Fibroblast of the aortic adventitia (primary cell): ENCODE data around the genes COL7A1 and KLHDC8B.

GRCh38 chr3:46970767-46971202 is 5.8 kb downstream of the CCDC12 start:
- CAGE, long polyA plus RNA, result no peak

- CAGE, long polyA plus RNA, result no peak
Observed at GRCh38 chr3:47123874-47124663, 39.8 kb downstream of the SETD2 start.

DNA sequence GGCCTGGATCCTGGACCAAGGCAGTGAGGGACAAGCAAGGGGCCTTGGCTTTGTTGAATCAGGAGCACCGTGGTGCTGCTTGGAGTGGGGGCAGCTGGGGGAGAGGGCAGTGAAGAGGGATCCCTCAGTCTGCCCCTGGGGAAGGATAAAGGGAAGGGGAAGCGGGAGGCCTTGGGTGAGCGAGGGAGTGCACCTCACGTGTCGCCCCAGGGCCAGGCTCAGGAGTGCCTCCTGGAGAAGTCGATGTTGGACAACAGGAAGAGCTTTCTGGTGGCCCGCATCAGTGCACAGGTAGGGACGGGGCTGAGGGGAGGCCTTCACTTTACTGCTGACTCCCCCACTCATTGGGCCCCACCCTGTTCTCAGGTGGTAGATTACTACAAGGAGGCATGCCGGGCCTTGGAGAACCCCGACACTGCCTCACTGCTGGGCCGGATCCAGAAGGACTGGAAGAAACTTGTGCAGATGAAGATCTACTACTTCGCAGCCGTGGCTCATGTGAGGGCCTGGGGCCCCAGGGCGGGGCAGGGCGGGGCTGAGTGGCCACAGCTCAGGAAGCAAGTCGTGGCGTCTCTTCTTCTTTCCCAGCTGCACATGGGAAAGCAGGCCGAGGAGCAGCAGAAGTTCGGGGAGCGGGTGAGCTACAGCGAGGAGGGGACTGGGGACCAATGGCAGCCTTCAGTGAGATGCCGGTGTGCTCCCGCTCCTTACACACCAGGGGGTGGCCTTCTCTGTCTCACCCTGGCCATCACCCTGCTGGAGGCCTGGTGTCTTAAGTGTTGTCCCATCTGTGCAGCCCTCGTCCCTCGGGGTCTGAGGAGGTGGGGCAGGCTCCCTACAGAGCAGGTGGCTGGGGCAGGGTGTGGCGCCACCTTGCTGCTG is 25.5 kb downstream of the PTPN23 start:
- CAGE, long polyA plus RNA, result no peak

DNA sequence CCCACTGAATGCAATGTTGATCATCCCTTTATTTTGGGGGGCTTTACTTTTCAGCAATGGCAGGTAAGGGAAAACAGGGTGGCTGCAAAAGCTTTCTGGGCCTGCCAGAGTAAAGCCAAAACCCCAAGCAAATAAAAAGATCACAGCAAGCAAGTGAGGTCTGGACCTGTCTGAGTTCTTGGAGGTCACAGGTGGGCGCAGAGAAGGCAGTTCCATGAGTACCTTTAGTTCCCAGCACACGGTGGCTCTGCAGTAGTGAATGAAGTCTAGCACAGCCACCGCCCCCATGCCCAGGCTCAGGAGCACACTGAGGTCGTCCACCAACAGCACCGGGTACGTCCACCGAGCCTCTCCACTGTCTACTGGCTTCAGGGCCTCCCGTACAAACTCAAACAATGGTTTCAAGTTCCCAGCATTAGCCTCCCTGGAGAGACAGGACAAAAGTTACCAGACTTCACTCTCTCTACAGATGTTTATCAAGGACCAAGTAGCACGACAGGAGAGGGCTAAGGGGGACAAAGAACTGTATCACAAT is 12.0 kb downstream of the ELP6 start:
- CAGE, long polyA plus RNA, result no peak

- CAGE, long polyA plus RNA, result no peak
Observed at GRCh38 chr3:47661170-47661732, 82.6 kb upstream of the CSPG5 start.

GRCh38 chr3:47962077-47962303 is 54.2 kb downstream of the MAP4 start:
- CAGE, long polyA plus RNA, result no peak

DNA sequence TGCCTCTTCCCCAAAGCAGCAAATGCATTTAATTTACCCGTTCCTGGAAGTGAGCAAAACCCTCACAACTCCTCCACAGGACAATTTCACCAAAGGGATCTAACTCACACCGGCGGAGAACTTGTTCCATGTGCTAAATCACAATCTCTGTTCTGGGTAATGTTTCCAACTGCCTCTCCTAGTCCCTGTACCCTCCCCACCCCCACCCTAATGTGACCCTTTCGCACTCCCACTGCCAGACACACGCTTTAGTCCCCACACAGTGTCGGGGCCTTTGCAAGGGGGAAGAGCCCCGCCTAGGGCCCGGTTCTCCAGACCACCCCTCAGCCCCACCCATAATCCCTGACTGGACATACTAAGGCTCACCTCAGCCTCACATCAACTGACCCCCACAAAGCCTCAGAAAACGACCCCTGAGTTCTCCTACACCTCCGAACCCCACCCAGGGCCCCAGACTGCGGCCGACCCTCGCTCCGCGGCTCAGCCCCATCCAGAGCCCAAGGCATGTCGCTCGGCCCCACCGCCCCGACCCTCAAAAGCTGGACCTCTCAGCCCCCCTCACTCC is 71.8 kb upstream of the MAP4 start:
- CAGE, long polyA plus RNA, result no peak

DNA sequence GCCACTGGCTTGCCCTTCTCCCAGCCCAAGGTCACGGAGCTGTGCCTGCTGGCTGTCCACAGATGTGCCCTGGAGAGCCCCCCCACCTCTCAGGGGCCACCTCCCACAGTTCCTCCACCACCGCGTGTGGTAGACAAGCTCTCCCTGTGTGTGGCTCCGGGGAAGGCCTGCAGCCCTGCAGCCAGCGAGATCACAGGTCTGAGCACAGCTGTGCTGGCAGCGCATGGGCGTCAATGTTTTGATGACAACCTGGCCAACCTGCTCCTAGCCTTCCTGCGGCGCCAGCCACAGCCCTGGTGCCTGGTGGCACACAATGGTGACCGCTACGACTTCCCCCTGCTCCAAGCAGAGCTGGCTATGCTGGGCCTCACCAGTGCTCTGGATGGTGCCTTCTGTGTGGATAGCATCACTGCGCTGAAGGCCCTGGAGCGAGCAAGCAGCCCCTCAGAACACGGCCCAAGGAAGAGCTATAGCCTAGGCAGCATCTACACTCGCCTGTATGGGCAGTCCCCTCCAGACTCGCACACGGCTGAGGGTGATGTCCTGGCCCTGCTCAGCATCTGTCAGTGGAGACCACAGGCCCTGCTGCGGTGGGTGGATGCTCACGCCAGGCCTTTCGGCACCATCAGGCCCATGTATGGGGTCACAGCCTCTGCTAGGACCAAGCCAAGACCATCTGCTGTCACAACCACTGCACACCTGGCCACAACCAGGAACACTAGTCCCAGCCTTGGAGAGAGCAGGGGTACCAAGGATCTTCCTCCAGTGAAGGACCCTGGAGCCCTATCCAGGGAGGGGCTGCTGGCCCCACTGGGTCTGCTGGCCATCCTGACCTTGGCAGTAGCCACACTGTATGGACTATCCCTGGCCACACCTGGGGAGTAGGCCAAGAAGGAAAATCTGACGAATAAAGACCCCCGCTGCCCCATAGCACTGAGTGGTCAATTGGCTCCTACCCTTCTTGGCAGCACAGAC is 973 bp downstream of the TREX1 start:
- CAGE, long polyA plus RNA, result no peak

DNA sequence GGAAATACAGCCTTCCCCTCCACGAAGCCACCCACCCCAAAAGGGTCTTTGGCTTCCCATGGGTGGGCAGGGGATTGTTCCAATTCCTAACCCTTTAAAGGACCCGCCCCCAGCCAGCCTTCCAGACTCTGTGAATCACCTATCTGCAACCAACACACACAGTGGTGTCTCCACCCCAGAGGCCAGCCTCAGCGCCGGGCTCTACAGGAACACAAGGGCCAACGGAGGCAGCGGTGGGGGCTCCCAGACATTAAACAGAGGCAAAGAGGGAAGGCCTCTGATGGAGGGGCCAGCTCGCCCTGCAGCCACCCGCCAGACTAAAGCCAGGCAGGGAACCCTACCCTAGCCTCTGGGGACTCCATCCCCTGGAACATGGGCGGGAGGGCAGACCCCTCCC is 596 bp downstream of the SHISA5 start:
- CAGE, long polyA plus RNA, result no peak

- CAGE, long polyA plus RNA, result no peak
Observed at GRCh38 chr3:48594956-48596332, at the start of gene COL7A1. Gene COL7A1, minus strand, starts transcription at chr3:48595329.

- CAGE, long polyA plus RNA, result no peak
Observed at GRCh38 chr3:48651867-48652169, 10.9 kb downstream of the CELSR3 start.

DNA sequence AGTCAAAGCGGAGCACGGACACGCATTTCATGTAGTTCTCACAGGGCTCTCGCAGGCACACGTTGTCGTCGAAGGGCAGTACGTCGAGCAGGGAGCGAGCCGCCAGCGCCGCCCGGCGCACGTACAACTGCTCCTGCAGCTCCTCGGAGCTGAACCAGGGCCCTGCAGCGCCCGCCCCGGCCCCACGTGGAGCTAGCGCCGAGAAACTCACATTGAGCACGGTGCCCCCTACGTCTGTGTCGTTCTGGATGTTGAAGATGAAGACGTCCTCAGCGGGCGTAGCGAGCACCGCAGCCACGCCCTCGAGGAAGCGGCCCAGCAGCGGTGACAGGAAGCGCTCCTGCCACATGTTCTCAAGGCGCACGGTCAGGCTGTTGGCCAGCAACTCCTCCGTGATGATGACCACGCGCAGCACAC is 5.8 kb downstream of the CELSR3 start:
- CAGE, long polyA plus RNA, result no peak

DNA sequence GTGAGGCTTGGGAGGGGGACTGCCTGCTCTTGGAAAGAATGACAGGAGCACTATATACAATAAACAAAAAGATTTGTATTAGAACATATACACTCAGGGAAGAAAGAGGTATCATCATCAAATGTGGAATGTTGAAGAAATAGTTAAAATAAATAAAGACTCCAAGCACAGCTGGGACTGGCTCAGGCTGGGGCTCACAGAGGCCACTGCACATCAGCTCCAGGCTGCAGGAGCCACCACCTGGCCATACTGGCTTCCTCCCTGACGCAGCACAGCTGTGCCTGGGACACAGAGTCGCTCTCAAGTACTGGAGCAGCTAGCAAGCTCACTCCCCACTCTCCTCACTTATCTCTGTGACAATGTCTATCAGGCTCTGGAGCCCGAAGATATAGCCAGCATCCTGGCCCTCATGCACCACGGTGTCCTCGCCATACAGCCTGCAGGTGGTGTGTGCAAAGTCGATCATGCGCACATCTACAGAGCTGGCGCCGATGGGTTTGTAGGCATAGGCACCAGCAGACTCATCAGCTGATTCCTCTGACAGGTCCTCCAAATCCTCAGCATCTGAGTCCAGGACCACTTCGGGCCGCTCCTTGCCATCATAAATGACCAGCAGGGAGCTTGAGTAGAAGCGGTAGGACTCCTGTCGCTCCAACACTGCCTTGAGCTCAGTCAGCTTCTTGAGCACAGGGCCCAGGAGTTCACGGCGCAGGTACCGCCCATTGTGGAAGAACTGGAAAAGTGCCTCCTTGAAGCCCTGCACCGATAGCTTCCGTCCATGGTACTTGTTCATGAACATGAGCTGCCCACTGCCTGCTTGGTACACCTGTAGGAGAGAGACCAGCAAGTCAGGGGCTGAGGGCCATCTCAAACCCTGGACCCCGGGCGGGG is 2.5 kb upstream of the NCKIPSD start:
- CAGE, long polyA plus RNA, result no peak

- CAGE, long polyA plus RNA, result no peak
Observed at GRCh38 chr3:48695148-48695910, 9.6 kb upstream of the NCKIPSD start.

DNA sequence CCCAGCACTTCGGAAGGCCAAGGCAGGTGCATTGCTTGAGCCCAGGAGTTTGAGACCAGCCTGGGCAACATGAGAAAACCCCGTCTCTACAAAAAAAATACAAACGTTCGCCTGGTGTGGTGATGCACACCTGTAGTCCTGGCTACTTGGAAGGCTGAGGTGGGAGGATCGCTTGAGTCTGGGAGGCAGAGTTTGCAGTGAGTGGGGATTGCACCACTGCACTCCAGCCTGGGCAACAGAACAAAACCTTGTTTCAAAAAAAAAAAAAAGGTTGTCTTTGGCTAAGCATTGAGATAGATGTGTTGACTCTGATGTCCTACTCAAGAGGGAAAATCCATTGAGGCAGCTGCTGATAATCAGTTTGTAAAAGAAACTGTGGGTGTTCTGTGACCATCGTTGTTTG is 9.0 kb upstream of the P4HTM start:
- CAGE, long polyA plus RNA, result no peak

DNA sequence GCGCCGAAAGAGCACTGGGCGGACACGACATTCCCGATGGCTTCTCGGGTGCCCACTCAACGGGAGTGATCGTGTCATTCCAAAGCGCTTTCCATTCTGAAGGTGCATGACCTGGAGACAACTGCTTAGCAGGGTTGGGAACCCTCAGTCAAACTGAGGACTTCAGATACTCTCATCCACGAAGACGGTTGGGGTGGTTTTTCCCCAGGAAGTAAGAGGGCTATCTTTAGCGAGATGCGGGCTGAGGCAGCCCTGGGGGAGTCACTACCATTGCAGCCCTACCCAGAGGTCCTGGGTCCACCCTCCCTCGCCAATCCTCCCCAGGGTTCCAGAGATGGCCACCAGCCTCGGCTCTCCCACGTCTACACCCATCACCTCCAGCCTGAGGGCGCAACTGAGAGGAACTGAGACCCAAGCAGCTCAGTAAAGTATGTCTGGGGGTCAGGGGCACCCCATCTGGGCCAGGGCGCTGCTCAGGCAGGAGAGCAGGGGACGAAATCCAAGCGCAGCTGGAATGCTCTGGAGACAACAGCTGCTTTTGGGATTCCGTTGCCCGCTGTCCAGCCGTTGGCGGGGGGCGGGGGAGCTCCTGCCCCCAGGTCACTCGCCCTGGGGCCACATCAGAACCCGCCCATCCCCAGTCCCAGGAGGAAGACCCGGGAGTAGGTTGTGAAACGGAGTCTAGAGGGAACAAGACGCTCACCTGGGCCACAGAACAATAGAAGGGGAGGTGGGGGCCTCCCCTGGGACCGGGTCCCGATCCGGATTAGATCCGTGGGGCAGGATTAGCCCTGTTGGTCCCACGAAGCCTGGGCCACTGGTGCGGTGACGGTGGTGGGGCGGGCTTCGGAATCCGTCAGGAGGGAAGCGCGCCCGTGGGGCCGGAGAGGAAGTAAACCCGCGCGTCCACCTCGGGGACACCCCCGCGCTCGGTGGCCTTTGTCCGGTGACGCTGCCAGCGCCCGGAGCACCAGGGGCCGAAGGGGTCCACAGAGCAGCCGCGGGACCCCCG is 1.5 kb upstream of the NDUFAF3 start:
- CAGE, long polyA plus RNA, result no peak

GRCh38 chr3:49092783-49093918 is 720 bp downstream of the QRICH1 start:
- CAGE, long polyA plus RNA, result no peak

DNA sequence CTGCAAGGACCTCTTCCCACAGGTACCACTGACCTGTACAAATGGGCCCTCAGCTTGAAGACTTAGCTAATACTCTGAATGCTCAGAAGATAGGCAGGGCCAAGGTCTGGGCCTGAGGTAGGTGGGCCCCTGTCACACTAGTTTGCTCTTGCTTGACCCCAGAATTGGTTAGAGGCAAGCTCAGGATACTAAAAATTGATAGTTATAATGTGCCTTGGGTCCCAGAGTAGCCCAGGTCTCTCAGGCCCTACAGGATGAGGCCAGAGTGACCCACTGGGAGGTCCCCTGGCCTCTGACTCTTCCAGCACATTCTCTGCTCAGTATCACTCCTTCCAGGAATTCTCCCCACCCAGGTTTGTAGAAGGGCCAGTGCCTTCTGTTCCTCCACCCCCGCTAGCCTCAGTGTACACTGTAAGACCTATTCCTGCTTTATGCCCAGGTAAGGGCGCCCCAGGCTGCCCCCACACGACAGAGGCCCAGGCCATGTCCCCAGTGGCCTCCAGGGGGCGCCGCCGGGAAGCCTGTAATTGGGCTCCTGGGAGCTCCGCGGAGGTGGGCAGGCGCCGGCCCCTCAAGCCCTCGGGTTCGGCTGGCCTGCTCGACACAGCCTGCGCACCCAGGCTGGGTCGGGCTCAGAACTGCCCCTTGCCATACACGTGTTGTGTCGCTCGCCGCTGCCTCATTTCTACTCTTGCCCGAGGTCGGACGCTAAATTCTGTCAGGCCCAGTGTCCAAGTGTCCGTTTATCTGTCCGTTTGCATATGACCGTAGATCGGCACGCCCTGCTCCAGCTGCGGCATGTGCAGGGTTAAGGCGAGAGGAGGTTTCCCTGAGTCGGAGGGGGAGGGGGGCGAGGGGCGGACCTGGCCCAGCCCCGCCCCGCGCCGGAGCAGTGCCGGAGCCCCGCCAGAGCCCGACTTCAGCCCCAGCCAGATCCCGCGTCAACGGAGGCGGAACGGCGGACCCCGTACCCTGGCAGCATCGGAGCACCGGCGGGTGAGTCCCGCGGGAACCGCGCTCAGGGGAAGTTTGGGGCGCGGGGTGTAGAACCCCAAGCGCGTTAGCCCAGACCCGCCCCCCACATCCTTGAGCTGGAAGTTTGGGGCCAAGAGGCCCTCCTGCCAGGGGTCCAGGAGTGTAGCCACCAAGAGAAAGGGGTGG is at the start of gene KLHDC8B:
TSS of gene KLHDC8B (plus strand) at position 909 of the 1,161 bp plus-strand sequence.
- CAGE, long polyA plus RNA, result no peak

DNA sequence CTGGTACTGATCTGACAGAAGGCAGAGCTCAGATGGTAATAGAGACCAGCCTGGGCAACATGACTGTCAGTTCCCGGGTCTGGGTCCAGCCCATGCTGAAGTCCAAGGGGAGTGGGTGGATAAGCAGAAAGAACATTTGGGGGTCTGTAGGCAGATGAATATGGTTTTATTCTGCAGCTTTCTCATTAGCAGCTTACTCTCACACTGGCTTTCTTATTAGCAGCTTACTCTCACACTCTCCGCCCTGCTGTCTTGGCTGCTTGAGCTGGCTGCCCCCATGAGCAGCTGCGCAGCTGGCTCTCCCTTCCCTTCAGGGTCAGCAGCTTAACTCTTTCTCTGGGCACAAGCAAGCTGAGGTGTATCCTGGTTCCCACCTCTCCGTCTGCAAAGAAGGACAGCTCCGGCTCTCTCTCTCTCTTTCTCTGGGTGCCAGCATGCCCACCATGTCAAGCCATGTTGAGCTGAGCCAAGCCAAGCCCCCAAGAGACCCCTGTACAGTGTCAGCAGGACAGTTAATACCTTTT is 18.6 kb downstream of the IHO1 start:
- CAGE, long polyA plus RNA, result no peak

GRCh38 chr3:49270936-49271459 is 6.0 kb downstream of the C3orf62 start:
- CAGE, long polyA plus RNA, result no peak